Tongue (tissue), 2 donors: Measurements from ENCODE around the genes NCOR1 and COPS3.

DNA sequence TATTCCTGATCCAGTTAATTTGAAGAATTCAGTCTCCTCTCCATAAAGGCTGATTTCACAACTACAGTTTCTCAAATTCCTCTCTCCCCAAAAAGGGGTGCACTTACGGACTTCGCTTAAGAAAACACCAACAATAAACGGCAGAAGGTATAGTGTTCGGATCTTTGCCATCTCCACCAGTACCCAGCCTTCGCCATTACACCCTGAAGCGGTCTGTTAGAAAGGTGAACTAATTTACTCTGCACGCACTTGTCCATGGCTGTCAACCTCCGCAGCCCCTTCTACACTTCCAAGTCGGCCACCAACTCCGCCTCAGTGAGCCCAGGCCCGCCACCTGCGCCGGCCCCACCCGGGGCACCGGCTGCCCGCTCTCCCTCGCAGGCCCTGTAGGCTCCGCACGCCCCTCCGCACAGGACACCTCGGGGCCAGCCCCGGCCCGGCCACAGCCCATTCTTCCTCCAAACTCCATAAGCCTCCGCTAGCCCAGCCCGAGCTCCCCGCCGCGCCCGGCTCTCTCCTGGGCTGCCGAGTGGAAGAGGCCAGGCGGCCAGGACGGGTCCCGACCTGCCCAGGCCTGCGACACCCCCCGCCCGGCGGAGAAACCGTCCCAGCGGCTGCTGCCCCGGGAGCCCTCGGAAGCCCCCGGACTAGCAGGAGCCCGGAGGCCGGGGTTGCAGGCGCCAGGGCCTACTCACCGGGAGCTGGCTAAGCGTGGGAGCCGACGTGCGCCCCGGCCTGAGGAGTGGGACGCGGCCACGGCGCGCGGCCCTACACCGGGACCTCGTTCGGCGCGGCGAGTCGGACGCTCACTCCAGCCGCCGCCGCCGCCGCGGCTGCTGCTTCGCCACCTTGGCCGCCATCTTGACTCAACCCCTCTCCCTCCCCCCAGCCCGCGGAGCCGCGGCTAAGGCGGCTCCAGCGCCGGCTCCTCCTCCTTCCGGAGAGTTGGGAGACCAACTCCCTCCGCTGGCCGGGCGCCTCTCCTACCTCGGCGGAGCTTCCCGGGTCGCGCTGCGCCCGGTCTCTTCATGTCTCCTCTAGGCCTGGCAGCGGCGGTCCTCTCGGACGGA is at the start of gene NCOR1:
Gene NCOR1, minus strand, starts transcription at position 868 of the 1,070 bp plus-strand sequence.
- RAMPAGE, long total RNA: no peak

DNA sequence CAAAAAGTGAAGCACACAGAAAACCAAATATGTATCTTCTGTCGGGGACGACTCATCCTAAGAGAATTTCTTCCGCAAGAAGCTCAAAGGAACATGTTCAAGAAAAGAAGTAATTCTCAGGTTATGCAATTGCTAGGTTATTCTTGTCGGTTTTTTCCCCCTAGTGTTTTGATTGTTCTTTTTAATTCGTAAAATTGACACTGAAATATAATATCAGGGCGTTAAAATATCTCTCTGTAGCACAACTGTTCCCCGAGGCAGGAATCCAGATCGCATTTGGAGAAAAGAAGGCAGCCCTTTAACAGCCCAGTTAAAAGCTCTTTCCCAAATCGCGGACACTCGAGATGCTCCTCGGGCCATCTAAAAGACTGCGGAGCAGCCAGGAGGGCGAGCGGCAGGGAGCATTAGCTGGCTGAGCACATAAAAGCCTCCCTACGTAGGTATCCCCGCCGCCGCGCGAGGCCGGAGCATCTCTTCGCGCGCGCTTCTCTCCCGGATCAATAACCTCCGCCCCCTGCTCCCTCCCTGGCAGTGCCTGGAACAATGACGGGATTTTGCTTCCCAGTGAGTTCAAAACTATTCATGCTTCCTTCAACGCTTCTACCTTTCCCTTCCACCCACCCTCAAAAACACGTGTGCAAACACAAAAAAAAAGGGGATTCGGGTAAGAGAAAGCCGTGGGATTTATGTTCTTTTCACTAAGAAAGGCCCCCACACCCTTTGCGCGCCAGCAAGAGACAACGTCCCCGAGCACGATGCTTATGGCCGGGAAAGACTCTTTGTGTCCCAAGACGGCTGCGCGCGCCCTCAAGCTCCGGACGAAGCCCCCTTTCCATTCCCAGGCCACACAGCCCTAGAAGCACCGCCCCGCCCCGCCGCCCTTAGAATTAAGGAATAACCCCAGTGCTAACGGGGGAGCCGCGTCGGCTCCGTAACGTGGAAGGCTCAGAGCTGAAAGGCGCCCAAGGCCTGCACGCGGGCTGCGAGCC is 1.0 kb downstream of the CENPV start:
- RAMPAGE, long total RNA: no peak

DNA sequence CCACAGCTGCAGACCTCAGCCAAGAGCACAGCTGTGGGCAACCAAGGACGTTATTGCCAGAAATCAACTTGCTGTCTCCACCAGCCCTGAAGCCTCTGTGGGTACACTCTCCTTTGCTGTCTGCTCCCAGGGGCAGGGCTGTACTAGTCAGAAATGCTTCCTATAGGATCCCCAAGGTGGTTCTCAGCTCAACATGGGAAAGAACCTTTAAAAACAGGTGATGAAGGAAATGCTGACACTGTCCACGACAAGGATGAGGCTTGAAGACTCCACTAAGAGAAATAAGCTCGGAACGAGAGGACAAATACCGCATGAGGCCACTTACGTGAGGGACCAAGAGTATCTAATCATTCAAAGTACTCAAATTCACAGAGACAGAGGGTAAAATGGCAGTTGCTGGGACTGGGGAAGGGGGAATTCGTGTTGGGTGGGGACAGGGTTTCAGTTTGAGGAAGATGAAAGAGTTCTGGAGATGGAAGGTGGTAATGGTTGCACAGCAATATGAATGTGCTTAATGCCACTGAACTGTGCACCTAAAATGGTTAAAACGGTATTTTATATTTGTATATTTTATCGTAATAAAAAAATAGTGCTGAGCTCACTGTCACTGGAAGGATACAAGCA is 20.4 kb downstream of the LRRC75A start:
- RAMPAGE, long total RNA: no peak

GRCh38 chr17:16490984-16491730 is 836 bp downstream of the LRRC75A start:
- RAMPAGE, long total RNA: no peak

DNA sequence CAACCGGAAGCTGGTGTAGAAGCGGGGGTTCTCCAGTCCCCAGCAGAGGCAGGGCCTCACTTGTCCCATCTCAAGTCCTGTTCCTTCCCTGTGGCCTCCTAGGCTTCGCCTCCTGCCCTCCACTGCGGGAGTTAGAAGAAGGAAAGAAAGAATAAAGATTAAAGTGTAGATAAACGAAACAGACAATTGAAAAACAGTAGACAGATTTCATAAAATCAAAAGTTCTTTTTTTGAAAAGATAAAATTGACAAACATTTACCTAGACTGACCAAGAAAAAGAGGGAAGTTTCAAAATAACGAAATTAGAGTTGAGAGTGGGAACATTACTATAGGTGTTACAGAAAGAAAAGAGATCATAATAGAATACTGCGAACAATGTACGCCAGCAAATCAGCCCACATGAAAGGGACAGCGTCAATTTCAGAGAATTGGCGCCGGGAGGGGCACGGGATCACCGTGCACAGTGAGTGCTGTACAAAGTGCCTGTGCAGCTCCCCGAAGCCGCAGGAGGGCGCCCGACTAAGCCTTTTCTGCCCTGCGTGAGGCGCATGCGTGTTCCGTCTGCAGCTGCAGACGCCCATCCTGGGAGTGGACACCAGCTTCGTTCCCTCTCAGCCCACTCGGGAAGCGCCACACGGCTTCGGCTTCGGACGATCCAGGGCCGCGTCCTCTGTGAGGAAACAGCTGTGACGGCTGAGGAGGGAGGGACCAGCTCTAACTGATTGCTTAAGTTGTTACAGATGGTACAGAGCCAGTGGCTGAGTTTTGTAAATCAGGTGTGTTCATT is 15.1 kb upstream of the ZNF287 start:
- RAMPAGE, long total RNA: no peak

GRCh38 chr17:16822375-16822646 is 132.3 kb downstream of the CCDC144A start:
- RAMPAGE, long total RNA: no peak

GRCh38 chr17:17067286-17067992 is 25.2 kb downstream of the MPRIP start:
- RAMPAGE, long total RNA: no peak

GRCh38 chr17:17119053-17120009 is 77.1 kb downstream of the MPRIP start:
- RAMPAGE, long total RNA: no peak

DNA sequence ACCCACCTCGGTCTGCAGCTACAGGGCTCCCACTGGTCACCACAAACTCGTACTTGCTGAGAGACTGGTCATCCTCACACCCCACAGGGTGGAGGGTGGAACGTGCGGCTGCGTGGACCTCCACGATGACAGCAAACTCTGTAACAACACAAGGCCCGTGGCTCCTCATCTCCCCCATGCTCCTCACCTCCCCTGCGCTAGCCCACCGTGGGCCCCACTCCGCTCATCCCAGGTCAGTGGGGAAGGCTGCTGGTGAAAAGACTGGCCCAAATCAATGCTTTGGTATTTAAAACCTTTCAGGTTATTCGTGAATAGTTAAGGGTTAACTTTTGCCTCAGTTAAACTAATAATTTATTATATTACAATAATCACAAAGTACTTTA is 9.0 kb upstream of the PLD6 start:
- RAMPAGE, long total RNA: no peak

DNA sequence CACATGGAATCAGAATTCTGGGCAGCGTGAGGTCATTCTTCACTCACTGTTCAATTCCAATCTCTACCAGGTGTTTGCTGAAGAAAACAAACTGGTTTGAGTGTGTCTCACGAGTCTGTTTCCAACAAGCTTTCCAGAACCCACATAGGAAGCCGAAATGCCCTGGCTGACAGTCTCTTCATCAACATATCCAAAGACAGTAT is 1.4 kb downstream of the FLCN start:
- RAMPAGE, long total RNA: no peak

- RAMPAGE, long total RNA: no peak
Observed at GRCh38 chr17:17272903-17273211, 8.2 kb downstream of the COPS3 start.

- RAMPAGE, long total RNA: start-site peak on the minus strand at chr17:17281198-17281291, 535 and 117 reads in 2 replicates
Observed at GRCh38 chr17:17281091-17281827, at the start of gene COPS3. TSS of gene COPS3 (minus strand) at chr17:17281246.

DNA sequence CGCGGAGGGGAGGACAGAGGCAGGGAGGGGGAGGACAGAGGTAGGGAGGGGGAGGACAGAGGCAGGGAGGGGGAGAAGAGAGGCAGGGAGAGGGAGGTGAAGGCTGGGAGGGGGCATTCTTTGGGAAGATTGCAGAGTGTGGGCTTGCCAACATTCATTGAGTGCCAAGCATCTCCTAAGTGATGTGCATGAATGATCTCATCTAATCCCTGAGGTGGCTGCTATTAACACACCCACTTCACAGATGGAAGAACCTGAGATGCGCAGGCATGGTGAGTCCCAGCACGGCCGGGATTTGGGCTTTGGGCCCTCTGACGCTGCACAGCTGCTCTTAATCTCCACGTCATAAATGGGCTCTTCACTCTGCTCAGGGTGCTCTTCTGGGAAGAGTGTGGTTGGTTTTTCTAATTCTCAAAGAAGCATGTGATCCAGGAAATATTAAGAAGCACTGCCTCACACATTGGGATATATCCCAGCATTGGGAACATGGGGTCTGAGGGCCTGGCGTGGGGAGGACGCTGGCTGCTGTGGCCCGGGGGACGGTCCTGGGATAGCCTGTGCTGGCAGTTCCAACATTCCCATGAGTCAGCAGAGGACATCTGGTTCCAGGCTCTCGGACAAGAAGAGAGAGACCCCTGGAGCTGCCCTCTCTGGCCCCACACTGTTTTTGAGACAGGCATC is 58.5 kb downstream of the NT5M start:
- RAMPAGE, long total RNA: no peak

- RAMPAGE, long total RNA: no peak
Observed at GRCh38 chr17:17420127-17421180, 56.3 kb upstream of the MED9 start.

GRCh38 chr17:17527292-17528129 is 31.3 kb upstream of the RASD1 start:
- RAMPAGE, long total RNA: no peak

DNA sequence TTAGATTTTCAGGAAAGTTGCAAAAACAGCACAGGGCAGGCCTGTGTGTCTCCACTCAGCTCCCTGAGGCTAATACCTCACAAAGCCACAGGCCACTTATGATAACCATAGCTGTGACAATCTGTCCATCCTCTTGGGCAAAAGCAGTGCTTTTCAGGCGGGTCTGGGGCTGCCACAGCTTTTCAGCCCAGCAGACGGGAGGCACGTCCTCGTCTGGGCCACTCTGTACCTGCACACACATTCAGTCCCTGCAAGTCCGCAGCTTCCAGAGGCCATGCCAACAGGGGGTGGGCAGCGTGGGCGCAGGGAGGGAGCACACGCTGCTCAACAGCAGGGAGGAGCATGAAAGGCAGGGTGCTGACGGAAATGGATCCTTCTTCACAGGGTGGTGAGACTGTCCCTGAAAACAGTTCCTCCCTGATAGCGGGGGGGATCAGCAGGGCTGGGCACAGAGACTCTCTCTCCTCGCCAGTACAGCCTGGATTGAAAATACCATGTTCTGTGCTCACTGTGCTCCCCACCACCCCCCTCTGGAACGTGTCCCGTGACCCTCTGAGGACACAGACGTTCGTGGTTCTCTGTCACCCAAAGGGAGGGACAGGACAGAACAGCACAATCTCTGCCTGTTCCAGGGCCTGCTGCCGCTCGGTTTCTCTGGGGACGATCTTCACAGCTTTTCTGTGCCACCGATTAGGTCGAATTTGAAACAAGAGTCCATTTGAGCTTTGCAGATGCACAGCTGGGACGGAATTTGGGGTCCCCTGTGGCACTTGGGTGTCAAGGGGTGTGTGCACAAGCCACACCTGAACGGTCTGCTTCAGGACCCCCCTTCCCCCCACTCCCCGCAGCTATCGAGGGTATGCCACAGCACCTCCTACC is 41.6 kb downstream of the PEMT start:
- RAMPAGE, long total RNA: no peak

DNA sequence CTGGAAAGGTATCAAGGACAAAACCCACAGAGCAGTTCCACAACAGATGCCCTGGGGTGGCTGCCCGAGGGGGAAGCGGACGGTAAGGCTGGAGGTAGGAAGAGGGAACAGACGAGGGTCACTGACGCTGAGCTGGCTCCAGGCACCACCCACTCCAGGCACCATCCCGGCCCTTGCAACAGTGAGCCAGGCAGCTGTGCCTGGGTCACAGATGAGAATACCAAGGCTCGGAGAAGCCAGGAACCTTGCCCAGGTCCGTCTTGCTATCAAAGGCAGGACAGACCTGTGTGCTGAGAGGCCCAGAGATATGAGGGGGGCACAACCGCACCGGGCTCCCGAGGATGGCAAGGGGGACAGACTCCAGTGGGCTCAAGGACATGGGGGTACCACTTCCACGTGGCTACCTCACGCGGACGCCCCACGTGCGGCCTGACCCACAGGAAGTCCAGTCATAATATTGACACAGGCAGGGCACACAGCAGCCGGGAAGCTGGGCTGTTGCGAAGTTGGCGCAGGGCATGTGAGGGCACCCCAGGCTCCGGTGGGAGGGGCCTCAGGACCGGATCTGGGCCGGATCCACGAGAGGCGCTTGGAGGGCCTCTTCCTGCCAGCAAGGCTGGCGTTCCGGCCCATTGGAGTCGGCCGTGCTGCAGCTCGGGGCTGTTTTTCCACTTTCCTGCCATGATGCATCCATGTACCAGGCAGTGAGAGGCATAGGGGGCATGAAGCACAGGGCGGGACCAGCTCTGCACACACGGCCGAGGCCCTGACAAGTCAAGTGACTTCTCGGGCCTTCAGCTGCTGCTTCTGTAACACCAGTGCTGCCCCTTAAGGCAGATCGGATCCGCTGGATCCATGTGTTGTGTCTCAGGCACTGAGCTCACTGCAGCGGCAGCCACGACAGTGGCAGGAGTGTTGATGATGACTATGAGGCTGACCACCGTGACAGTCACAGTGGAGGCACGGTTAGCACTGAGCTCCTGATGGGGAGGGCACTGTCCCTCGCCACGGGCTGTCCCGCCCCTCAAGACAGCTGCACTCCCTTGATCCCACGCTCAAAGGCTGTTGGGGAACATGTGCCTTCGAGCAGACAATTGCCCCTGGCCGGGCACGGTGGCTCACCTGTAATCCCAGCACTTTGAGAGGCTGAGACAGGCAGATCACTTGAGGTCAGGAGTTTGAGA is 29.7 kb downstream of the PEMT start:
- RAMPAGE, long total RNA: no peak

DNA sequence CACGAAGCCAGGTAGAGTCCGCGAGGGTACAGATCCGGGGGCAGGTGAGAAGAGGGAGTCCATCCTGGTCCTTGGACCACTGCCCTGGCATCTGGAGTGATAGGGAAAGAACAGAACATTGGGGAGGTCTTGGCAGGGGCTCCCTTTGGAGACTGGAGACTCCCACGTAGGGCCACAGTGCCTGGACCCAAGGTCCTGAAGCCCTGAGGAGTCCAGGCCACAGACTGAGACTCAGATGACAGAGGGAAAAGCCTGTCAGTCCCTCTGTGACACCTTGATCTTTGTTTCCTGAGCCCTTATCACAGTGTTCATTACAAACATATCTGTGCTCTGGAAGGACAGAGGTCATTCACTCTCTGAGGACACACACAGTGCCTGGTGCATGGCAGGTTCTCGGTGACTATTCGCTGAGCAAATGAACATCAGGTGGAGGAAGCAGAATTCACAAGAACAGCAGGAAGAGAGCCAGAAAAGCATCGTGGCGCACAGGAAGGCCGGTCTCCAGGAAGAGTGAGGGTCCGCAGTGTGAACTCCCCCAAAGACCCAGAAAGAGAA is 20.6 kb downstream of the PEMT start:
- RAMPAGE, long total RNA: no peak

DNA sequence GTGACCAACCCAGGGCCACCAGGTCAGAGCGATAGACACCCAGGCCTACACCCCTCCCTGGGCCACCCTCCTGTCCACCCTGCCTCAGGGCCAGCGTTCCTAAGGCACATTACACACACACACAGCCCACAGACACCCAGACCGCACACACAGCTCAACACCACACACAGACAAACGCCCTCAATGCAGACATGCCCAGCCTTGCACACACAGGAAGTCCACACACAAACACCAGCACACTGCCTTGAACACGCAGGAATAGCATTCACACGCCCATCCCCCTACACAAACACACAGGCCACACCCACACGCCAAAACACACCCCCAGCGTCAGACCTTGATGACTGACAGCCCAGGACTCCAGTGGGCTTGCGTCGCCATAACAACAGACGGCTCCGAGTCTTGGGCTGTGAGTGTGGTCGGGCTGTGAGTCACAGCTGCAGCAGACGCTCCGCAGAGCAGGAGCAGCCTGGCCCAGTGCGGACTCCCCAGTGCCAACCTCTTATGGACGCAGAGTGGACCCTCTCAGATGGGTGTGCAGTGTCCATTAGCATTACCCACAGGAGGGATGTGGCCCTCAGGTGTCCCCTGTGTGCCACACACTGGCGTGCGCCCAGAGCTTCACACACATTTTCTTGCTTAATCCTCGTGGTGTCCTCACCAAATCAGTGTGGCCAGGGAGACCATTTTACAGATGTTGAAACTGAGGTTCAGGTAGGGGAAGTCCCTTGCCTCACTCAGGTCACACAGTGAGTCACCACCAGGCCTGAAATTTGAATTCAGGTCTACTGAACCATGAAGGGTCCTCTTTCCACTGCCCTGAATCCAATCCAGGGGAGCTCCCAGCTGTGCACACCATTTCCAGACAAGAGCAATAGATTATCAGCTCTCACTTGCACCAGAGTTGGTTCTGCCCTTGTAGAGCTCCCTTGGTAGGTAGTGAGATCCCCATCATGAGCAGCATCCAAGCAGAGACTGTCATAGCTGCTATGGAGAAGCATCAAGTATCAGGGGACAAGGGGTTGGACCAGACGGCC is 17.8 kb upstream of the RAI1 start:
- RAMPAGE, long total RNA: no peak

- RAMPAGE, long total RNA: no peak
Observed at GRCh38 chr17:17670822-17671184, 10.5 kb upstream of the RAI1 start.